Skeletal muscle tissue (tissue), 7 donors: ENCODE measurements around the genes PKHD1 and GSTA3.

DNA sequence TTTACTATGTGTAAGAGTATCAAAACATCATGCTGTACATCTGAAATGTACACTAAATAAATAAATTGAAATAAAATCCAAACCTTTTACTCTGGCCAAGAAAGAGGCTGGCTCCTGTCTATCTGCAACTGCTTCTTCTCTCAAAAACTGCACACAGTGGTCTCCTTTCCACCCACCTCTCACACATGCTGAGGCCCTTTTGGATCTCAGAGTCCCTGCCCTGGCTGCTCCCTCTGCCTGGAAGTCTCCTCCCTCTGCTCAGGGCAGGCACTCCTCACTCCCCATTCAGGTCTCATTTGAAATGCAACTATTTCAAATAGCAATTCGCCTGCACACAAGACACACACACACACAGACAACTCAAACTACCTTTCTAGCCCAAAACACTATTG, 348.8 kb downstream of the PKHD1 start:
- PRO-cap, 3 experiments = no peak in any of the 3 experiments
- RAMPAGE, long total RNA = no peak
- RRBS, 2 experiments = no CpG with 5 or more reads among the region's 1 CpG

DNA sequence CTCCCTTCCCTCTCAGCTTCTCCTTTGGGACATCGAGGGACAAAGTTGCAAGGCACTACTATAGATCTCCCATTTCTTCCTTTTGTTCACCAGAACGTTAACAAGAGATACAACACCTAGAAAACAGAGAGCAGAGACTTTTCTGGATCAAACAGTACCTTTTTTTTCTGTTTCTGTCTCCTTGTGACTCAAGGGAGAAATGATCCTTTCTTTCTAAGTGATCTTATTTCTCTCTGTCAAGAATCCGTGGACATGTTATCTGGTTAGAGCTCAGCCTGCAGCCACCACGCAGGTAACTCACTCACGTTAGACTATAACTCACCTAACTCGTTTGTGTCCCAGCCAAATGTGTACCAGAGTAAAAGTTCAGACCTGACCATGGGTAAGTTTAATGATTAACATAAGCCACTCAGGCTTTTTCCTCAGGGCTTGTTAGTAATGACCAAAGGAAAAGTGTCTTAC, at the start of gene PKHD1:
Gene PKHD1 (minus strand): TSS at position 338 of the 462 bp plus-strand sequence.
- PRO-cap, 3 experiments = no peak in any of the 3 experiments
- RAMPAGE, long total RNA = no peak
- RRBS, 2 experiments = no CpG with 5 or more reads among the region's 6 CpGs

DNA sequence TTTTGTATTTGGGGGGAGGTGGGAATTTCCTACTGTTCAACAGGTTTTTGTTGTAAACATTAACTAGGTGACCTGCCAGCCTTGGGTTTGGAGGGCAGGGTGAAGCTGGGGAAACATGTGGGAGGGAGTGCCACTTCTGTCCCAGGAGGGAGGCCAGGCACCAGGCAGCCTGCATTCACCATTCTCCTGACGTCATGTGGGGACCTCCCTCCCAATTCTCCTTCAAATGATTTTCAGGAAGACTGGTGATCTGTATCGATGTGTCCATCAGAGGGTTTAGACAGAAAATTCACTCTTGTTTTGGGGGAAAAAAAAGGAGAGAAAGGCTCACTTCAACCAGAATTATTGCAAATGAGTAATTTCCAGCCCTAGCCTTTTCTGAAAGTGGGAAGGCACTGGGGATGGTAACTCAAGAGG, 37.9 kb upstream of the PKHD1 start:
- PRO-cap, 3 experiments = no peak in any of the 3 experiments
- RAMPAGE, long total RNA = no peak
- RRBS, 2 experiments = no CpG with 5 or more reads among the region's 2 CpGs

- PRO-cap, 3 experiments = peak in 2 of 3 experiments; most common minus-strand start chr6:52271971 (in 2)
- RAMPAGE, long total RNA = no peak
- RRBS, 2 experiments = no CpG with 5 or more reads among the region's 9 CpGs
Observed at GRCh38 chr6:52271632-52272617, 12.6 kb downstream of the MCM3 start.

DNA sequence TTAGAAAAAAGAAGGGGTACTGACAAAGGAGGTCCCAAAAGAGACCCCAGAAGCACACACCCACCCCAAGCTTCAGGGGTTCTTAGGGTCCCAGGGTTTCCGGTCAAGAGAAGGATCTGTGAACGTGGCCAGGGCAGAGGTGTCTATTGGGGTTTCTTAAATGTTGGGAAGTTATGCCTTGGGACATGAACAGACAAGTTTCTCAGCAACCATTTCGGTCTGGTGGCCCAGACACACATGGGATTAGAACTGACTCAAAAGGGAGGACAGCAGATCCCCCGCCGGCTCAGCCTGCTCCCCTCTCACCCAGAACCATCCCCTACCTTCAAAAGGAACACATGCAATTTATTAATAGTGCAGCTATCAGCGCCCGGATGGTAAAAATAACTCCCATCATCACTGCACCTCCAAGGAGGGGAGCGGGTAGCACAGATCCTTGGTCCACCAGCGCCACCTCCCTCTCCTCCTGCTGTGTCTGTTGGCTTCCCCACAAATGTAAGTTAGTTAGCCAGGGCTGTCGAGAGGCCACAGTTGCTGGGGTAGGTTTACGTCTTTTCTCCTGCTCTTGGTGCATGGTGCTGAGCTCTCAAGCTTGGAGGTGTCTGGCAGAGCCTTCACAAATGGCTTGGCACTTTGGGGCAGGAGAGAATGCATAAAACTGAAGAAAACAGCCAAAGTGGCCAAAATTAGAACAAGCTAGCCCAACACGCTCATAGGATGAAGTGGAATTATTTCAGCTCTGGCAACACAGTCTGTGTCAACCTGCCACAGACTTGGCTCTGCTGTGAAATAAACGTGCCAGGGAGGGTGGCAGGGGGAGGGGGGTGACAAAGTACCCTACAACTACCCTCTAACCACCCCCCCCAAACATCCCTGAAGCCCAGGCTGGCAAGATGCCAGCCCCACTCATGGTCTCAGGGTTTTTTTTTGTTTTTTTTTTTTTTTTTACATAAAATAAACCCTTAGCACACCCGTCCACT, 77.0 kb downstream of the TRAM2 start:
- PRO-cap, 3 experiments = peak in 2 of 3 experiments; most common plus-strand start position 426 of the sequence (in 1); most common minus-strand start position 321 of the sequence (in 2)
- RAMPAGE, long total RNA = no peak
- RRBS, 2 experiments = 5 to 17% methylated on average over 3 of the region's 14 CpGs

DNA sequence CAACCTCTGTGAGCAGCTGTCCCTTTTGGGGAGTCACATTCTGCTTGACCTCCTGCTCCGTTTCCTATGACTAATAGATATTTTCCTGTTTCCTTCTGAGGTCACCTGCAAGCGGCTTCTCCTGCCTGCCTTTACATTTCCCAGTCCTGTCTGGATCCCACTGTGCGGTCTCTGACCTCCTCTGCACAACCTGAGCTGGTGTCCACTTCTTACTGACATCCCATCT, 54.2 kb downstream of the TRAM2 start:
- PRO-cap, 3 experiments = no peak in any of the 3 experiments
- RAMPAGE, long total RNA = no peak
- RRBS, 2 experiments = no CpG with 5 or more reads among the region's 3 CpGs

DNA sequence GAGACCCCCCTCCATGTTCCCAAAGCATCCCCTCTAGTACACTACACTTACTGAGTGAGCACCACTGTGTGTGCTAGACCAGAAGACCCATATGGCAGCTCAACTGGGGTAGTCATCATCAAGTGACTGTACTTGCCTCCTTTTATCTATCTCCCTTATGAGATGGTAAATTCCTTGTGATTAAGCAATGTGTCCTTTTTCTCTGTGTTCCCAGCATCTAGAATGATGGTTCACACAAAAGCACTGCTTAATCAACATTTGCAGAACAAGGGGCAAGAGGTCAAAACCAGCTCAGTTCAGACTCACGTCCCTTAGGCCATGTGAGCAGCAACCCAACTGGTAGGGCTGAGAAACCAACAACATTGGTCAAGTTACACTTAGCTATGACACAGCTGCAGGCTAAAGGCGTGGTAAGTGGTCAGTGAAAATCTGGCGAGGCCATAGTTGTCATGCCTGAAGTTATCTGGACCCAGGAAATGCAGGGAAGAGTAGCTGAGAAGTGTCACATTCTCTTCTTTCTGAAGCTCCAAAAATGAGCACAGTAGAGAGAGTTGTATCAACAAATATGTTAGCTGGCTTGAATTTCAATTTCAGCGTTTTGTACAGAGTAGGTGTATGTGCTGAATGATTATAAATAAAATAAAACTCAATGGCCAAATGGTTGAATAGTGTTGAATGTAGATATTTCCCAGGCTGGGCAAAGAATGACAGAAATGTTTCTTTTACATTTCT, 9.9 kb downstream of the TRAM2 start:
- PRO-cap, 3 experiments = no peak in any of the 3 experiments
- RAMPAGE, long total RNA = no peak
- RRBS, 2 experiments = no CpG with 5 or more reads among the region's 4 CpGs

- PRO-cap, 3 experiments = no peak in any of the 3 experiments
- RAMPAGE, long total RNA = no peak
- RRBS, 2 experiments = no CpG with 5 or more reads among the region's 2 CpGs
Observed at GRCh38 chr6:52909493-52909873, at the start of gene GSTA3. TSS of gene GSTA3 (minus strand) at chr6:52909698.

DNA sequence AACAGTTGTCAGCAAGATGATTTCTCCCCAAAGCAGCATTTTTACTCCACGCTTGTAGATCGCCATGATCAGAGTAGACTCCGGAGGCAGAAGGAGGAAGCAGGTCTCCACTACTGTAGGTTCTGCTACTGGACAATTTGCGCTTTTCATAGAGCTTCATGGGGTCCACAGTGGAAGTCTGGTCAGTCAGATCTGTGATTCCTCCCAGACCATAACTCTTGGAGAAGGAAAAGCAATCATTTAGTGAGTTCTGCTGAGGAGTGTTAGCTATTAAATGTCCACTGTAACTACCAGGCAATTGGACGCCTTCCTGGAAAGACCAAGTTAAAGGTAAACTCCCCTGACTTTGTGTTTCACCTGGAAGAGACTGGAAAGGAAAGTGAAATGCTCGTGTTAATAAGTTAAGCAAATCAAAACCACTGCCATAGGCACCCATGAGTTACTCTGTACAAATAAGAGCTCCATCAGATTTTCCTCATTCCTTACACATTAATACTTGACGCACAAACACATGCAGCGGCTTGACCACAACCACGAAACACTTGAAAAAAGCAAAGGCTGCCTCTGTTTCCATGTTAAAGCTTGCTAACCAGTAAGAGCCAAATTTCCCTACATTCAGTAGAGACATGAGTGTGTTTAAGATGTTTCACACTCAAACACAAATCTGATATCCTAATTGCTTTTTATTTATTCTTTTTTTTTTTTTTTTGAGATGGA, 19.9 kb downstream of the GCM1 start:
- PRO-cap, 3 experiments = no peak in any of the 3 experiments
- RAMPAGE, long total RNA = no peak
- RRBS, 2 experiments = no CpG with 5 or more reads among the region's 9 CpGs

DNA sequence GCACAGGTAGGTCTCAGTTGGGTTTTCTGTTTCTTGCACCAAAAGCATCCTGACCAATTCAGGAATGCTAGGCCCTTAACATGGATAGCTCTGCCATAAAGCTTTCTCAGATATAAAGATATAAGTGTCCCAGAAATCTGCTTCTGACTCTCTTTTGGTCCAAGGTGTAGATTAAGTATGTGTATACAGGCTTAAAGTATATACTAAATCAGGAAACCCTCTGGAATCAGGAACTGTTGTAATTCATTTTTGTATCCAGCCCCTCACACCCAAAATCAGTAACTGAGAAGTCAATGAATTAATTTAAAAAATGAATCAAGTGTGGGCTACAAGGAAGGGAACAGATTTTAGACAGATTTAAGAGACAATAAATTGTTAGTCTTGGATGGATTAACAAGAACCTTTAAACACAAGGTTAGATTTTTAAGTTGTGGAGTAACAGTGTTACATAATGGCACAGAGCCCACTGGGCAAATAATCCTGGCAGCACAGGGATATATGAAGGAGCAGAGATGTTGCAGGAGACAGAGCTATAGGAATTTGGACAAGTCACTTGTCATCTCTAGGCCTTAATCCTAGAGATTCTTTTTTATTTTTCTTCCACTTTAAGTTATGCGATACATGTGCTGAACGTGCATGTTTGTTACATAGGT, 3.3 kb downstream of the ELOVL5 start:
- PRO-cap, 3 experiments = no peak in any of the 3 experiments
- RAMPAGE, long total RNA = no peak
- RRBS, 2 experiments = no CpG with 5 or more reads among the region's 2 CpGs

DNA sequence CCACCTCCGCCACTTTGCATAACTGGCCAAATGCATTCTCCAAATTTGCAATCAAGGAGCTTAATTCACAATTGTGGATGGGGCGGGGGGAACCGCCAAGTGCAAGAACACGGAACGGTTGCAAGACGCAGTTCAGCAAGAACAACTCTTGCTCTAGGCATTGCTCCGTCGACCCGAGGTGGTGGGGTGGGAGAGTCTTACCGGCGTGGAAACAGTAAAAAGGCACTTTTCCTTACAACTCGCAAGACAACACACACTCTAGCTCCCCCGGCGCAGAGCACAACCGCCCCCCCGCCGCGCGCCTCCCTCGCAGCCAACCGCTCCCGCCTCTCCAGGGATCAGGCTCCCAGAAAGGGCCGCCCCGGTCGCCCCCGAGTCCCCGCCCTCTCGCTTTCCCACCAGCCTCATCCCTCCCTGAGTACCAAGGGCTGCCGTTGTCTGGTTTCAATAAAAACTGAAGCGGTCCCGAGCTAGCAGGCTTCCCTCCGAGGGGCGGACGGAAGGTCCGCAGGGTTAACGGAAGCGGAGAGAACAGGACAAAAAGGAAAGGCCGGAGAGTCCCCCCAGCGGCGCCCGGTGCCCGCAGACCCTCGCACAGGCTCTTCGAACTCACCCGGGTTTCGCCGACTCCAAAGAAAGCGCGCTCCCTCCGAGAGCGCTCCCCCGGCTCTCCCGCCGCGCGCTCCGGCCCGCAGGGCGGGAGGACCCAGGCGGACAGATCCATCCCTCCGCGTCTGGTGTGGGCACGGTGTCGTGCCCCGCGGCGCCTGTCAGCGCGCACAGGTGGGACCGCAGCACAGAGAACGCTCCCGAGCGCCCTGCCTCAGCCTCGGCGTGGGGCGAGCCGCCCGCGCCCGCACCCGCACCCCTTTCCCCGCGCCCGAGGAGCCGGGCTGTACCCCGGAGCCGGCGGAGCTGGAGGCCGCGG, 749 bp downstream of the ELOVL5 start:
- PRO-cap, 3 experiments = peak in 3 of 3 experiments; most common plus-strand start position 450 of the sequence (in 2); most common minus-strand start position 311 of the sequence (in 1)
- RAMPAGE, long total RNA = no peak
- RRBS, 2 experiments = 2% methylated on average over 16 to 26 of the region's 90 CpGs

GRCh38 chr6:53544088-53544234, 940 bp downstream of the GCLC start:
- PRO-cap, 3 experiments = no peak in any of the 3 experiments
- RAMPAGE, long total RNA = no peak
- RRBS, 2 experiments = no CpG with 5 or more reads among the region's 5 CpGs

- PRO-cap, 3 experiments = no peak in any of the 3 experiments
- RAMPAGE, long total RNA = no peak
- RRBS, 2 experiments = no CpG with 5 or more reads among the region's 2 CpGs
Observed at GRCh38 chr6:53614665-53615196, 50.8 kb downstream of the KLHL31 start.

DNA sequence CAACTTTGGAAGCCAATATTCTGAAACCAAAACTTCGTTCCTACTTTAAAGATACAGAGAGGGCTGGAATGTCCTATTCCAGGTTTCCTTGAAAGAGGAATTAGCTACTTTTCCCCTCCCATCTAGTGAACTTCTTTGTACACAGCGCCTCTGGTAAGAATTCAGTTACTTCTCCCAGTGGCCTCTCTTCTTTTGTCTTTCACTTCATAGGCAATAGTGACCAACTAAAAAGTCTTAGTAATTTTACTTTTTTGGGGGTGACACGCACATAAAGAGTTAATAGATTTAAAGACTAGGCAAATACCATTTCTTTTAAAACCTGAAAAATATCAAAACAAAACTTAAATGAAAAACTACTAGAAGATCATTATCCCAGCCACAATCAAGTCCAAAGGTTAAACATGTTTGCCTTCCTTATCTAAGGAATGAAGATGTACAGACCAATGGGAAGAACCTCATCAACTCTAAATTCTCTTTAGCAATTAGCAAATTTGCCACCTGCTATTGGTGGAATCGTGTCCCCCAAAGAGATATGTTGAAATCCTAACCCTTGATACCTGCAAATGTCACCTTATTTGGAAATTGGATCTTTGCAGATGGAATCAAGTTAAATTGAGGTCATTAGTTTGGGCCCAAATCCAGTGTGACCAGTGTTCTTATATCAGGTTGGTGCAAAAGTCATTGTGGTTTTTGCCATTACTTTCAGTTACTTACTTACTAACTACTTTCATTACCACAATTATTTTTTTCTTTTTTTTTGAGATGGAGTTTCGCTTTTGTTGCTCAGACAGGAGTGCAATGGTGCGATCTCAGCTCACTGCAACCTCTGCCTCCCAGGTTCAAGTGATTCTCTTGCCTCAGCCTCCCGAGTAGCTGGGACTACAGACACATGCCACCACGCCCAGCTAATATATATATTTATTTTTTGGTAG, 31.5 kb downstream of the KLHL31 start:
- PRO-cap, 3 experiments = no peak in any of the 3 experiments
- RAMPAGE, long total RNA = no peak
- RRBS, 2 experiments = no CpG with 5 or more reads among the region's 8 CpGs

DNA sequence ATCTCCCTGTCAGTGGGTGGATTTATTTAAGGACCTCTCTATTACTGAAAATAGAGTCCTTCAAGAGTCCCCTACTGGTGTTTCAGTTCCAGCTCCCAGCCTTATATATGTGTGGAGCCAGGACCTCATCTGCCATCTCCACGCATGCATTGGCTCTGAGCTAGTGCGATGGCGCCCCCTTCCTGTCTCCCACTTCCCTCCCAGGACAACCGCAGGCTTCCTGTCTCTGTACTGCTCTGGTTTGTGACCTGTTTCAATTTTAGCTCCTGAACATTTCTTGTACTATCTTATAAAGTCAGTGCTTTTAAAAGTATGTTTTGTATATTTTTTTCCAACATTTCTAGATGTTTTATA, 59.8 kb upstream of the LRRC1 start:
- PRO-cap, 3 experiments = no peak in any of the 3 experiments
- RAMPAGE, long total RNA = no peak
- RRBS, 2 experiments = no CpG with 5 or more reads among the region's 4 CpGs

- PRO-cap, 3 experiments = no peak in any of the 3 experiments
- RAMPAGE, long total RNA = no peak
- RRBS, 2 experiments = no CpG with 5 or more reads among the region's 6 CpGs
Observed at GRCh38 chr6:53792681-53793162, 2.1 kb upstream of the LRRC1 start.

GRCh38 chr6:53811762-53812295, 17.0 kb downstream of the LRRC1 start:
- PRO-cap, 3 experiments = no peak in any of the 3 experiments
- RAMPAGE, long total RNA = no peak
- RRBS, 2 experiments = no CpG with 5 or more reads among the region's 6 CpGs

GRCh38 chr6:53825822-53826076, 30.9 kb downstream of the LRRC1 start:
- PRO-cap, 3 experiments = no peak in any of the 3 experiments
- RAMPAGE, long total RNA = no peak
- RRBS, 2 experiments = no CpG with 5 or more reads among the region's 1 CpG

GRCh38 chr6:53856820-53857620, 62.2 kb downstream of the LRRC1 start:
- PRO-cap, 3 experiments = no peak in any of the 3 experiments
- RAMPAGE, long total RNA = no peak
- RRBS, 2 experiments = no CpG with 5 or more reads among the region's 7 CpGs

DNA sequence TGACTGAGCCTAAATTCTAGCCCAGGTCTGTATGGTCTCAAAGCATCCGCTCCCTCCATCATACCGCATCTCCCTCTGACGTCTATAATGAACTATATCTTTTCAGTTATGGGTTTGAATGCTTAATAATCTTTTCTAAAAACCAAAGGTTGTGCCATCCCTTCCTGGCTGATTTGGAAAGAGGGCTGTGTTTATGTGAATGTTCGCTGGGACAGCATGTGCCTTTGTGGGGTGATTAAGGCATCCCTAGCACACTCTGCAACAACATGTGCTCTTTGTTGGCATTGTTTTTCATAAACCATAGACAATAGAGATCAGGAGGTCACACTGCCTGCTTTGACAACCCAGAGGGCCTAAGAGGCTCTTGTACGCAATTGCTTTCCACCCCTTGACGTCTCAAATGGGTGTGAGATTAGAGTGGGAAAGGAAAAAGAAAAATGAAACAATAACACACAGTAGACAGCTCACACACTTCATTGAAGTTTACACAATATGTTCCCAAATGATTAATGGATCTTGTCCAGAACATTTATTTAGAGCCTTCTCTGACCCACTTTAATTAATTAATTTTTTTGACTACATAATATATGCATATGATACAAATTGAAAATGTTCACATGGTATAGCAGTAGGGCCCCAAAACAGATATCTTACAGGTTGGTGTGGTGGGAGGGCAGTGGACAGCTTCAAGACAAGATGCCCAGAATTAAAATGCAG, 116.1 kb downstream of the LRRC1 start:
- PRO-cap, 3 experiments = no peak in any of the 3 experiments
- RAMPAGE, long total RNA = no peak
- RRBS, 2 experiments = no CpG with 5 or more reads among the region's 6 CpGs